IMR-90 (cell line): ENCODE data around the gene PTBP2.

DNA sequence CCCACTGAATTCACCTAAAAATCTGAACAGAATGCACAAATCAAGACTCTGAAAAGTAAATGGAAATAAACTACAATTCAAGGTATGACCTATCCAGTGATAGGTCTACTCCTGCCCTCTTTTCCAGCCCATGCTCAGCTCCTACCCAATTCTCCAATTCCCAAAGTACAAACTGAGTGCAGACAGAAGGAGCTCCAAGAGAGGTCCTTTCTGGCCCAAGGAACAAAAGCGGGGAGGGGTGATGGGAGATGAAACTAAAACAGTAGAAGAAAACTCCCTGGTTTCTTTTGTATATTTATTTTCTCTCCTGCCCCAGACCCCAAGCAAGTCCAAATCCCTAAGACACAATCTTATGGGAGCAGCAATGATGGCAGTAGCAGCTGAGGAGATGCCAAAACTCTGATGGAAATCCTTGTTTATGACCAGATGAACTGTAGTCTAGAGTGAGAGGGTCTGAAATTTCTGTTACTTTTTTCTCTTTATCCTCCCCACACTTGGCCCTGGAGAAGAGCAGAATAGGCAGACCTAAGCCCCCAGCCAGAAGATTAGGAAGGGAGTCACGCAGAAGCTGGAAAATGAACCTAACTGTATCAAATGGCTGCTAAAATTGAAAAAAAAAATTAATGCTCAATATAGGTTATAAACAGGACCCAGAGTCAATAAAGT lies 45.0 kb downstream of the ARHGAP29 start:
- RRBS, result no CpG with 5 or more reads among the region's 2 CpGs
CAGE:
- cytosol, long polyA plus RNA, result no peak
- long polyA plus RNA, result no peak
- nucleus, long polyA plus RNA, result no peak

GRCh38 chr1:94236155-94236741 lies 1.1 kb downstream of the ARHGAP29 start:
- RRBS, result no CpG with 5 or more reads among the region's 11 CpGs
CAGE:
- cytosol, long polyA plus RNA, result no peak
- long polyA plus RNA, result no peak
- nucleus, long polyA plus RNA, result no peak

DNA sequence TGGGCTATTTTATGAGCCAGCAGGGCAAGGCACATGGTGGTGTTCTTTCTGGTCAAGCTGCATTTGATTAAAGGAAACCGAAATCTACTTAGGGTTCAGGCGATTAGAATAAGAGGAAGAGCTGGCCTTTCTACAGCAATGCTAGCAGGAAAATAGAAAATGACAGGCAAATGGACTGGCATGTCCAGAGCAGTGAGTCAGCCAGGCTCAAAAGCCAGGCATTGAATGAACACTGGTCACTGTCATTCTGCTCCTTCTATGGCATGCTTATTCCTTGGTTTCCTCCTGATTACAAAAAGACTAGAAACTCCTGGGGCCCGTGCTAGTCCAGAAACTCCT lies 28.6 kb upstream of the ARHGAP29 start:
- RRBS, result no CpG with 5 or more reads among the region's 3 CpGs
CAGE:
- cytosol, long polyA plus RNA, result no peak
- long polyA plus RNA, result no peak
- nucleus, long polyA plus RNA, result no peak

DNA sequence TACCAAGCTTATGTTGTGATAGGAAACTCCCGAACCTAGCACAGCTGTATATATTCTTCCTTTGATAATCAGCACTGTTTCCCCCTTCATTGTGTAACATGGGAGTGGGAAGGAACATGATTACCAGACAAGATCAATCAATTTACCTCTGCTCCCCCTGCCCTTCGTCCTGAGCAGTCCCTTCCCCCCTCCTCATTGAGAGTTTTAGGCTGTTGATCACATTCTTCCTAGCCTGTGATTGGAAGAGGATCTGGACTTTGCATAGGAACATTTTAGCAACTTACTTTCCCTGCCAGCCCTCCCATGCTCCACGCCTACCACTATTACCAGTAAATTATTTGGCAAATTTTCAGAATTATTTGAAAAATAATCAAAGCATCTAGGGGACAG lies 62.7 kb upstream of the ABCD3 start:
- RRBS, result no CpG with 5 or more reads among the region's 3 CpGs
CAGE:
- cytosol, long polyA plus RNA, result no peak
- long polyA plus RNA, result no peak
- nucleus, long polyA plus RNA, result no peak

GRCh38 chr1:94417335-94417725 lies 859 bp upstream of the ABCD3 start:
- RRBS, result no CpG with 5 or more reads among the region's 10 CpGs
CAGE:
- cytosol, long polyA plus RNA, result no peak
- long polyA plus RNA, result no peak
- nucleus, long polyA plus RNA, result no peak

GRCh38 chr1:94542164-94542843 lies 745 bp upstream of the F3 start:
- RRBS, result 2% methylated on average over 4 of the region's 24 CpGs
CAGE:
- cytosol, long polyA plus RNA, result no peak
- long polyA plus RNA, result no peak
- nucleus, long polyA plus RNA, result no peak

GRCh38 chr1:94552049-94552773 lies 10.7 kb upstream of the F3 start:
- RRBS, result no CpG with 5 or more reads among the region's 11 CpGs
CAGE:
- cytosol, long polyA plus RNA, result no peak
- long polyA plus RNA, result no peak
- nucleus, long polyA plus RNA, result no peak

- RRBS, result no CpG with 5 or more reads among the region's 7 CpGs
CAGE:
- cytosol, long polyA plus RNA, result no peak
- long polyA plus RNA, result no peak
- nucleus, long polyA plus RNA, result no peak
Observed at GRCh38 chr1:94623423-94624015, 82.0 kb upstream of the F3 start.

DNA sequence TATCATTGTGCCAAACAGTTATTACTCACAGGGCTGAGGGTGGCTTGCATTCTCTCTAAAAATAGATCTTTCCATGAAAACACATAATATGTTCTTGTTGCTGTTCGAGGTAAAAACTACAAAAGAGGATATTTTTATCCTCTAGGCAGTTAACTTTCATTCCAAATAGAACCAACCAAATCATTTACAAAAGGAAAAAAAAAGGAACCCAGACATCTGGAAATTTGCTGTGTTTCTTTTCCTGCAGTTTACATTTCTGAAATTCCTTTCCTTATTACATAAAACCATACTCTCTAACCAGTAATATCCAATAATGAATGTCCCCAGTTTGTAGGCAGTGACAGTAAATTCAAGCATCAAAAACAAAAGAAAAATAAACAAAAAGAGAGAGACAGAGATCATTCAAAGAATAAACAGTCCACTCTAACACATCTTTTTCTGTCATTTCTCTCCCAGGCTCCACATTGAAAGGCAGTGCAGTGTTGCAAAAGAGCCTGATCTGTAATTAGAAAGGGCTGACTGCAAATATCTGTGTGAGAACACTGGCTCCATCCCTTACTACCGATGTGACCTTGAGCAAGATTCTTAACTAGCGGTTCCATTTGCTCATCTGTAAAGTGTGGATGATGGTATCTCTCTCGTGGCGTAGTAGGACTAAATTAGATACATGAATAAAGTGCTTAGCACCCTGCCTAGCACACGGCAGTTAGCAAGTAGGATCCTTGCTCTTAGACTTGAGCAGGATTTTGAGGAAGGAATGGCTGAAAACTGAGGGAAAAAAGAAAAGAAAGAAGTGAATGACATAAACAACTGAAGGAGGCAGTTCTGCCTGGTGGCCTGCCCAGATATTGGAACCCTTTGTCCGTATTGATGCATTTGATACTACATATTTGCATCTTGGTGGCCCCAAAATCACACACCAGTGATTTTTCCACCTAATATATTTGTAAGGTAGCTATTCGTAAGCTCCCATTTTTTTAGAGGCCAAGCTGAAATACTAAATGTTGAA lies 26.9 kb upstream of the SLC44A3 start:
- RRBS, result no CpG with 5 or more reads among the region's 8 CpGs
CAGE:
- cytosol, long polyA plus RNA, result no peak
- long polyA plus RNA, result no peak
- nucleus, long polyA plus RNA, result no peak

DNA sequence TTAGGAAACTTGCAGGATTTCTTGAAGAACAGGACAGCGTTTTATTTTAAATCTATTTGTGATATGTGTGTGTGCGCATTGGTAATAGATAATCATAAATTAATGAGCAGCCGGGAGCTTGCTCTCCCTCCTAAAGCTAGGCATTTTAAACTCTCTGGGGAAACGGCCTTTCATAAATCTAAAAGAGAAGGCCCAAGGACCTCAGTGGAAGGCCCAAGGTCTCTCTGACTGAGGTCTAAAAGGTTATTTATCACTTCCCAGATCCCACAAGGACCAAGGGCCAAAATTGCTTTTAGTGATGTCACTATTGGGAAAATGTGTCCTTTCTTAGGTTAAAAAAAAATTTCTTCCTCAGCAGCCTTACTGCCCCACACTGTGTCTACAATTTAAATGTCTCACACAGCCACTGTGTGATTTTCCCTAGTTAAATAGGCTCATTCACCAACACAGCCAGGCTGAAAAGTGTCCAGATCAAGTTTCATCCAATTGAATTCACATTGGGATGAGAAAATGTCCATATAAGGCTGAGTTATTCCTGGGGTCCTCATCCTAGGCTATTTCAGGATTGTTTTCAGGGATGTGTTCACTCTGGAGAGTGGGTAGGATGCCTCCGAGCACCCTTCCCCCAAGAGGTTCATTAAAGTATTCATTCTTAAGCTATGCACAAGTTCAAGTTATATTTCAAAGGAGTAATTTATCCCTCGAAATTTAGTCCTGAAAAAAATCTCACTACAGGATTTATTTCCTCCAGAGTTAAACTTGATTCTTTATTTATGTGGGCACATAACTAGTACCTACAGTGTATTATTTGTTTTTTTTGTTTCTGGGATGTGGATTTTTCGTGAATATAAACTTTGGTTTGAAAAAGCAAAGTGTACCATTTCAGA lies 46.2 kb downstream of the SLC44A3 start:
- RRBS, result no CpG with 5 or more reads among the region's 7 CpGs
CAGE:
- cytosol, long polyA plus RNA, result no peak
- long polyA plus RNA, result no peak
- nucleus, long polyA plus RNA, result no peak

DNA sequence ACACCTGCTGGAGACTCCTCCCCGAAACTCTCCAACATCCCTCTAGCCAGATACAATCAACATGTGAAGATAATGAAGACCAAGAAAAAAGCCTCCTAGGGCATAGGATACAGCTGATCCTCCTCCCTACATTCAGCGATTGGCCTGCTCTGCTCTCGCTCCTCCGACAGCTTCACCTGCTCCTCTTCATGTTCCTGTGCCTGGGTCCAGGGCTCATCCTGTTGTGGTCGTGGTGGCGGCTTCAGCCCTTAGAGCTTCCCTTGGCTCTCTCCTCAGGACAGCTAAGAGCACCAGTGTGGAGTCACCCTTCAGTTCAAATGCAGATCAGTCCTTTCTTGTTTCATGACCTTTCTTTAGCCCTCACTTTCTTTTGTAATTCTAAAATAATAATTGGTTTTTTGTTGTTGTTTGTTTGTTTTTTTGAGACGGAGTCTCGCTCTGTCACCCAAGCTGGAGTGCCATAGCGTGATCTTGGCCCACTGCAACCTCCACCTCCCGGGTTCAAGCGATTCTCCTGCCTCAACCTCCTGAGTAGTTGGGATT lies 18.7 kb downstream of the CNN3 start:
- RRBS, result no CpG with 5 or more reads among the region's 11 CpGs
CAGE:
- cytosol, long polyA plus RNA, result no peak
- long polyA plus RNA, result no peak
- nucleus, long polyA plus RNA, result no peak

GRCh38 chr1:95020929-95022226 lies 51.4 kb downstream of the ALG14 start:
- RRBS, result no CpG with 5 or more reads among the region's 12 CpGs
CAGE:
- cytosol, long polyA plus RNA, result no peak
- long polyA plus RNA, result no peak
- nucleus, long polyA plus RNA, result no peak

DNA sequence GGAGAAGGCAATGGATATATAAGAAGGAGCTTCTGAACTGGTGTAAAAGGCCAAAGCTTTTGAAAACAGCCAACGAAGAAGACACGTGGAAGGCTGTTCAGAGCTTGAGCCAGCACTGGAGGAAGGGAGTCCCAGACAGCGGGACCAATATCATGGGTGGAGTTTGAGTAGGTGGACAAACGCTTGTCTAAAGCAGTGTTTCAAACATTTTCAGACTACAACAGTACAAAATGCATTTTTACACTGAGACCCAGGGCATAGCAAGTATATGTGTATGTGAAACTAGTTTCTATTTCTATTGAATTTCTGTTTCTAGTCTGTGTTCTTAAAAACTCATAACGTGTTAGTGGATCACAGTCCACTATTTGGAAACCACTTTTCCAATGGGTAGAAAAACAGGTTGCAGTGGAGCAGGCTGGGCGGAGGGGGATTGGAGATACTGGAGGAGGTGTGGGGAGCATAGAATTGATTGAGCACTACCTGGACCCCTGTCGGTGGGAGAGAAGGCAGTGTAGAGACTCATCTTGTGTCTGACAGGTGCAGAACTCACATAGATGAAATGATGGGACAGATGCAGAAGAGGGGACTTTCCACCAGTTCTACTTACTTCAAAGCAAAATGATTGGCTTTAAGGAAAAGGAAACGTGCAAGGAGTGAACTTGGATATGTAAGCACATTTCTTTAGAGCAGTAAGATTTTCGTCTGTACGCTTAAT lies 3.5 kb downstream of the TLCD4 start:
- RRBS, result no CpG with 5 or more reads among the region's 10 CpGs
CAGE:
- cytosol, long polyA plus RNA, result no peak
- long polyA plus RNA, result no peak
- nucleus, long polyA plus RNA, result no peak

DNA sequence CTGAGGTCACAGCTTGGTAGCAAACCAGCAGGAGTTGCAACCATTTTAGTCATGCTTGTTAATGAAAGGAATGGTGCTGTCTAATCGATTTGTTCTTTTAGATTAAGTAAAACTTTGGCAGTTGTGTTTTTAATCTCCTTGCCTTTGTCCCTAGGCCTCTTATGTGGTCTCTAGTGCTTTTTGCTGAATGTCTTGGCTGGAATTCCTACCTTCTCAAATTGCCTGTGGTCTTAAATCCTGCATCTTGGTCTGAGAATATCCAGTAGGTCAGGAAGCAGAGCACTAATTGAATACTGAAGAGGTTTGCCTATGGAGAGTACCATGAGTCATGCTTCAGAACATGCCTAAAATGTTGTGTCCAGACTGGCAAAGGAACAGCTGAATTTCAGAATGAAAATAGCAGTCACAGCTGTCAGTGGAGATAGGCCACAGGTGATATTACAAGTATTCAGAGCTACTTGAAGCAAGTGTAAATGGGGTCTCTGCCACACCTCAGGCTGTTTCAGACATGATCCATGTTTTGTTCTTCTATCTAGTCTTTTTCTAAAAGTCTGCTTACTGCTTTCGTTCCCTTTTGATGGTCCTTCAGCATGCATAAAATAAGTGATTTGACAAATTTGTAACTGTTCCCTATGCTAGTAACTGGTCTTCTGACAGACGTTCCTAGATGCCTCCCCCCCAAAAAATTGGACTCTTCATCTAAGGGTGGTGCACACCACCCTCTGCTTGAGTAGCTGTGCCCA lies 36.1 kb upstream of the RWDD3 start:
- RRBS, result no CpG with 5 or more reads among the region's 3 CpGs
CAGE:
- cytosol, long polyA plus RNA, result no peak
- long polyA plus RNA, result no peak
- nucleus, long polyA plus RNA, result no peak

- RRBS, result no CpG with 5 or more reads among the region's 3 CpGs
CAGE:
- cytosol, long polyA plus RNA, result no peak
- long polyA plus RNA, result no peak
- nucleus, long polyA plus RNA, result no peak
Observed at GRCh38 chr1:95230785-95231267, 3.2 kb upstream of the RWDD3 start.

DNA sequence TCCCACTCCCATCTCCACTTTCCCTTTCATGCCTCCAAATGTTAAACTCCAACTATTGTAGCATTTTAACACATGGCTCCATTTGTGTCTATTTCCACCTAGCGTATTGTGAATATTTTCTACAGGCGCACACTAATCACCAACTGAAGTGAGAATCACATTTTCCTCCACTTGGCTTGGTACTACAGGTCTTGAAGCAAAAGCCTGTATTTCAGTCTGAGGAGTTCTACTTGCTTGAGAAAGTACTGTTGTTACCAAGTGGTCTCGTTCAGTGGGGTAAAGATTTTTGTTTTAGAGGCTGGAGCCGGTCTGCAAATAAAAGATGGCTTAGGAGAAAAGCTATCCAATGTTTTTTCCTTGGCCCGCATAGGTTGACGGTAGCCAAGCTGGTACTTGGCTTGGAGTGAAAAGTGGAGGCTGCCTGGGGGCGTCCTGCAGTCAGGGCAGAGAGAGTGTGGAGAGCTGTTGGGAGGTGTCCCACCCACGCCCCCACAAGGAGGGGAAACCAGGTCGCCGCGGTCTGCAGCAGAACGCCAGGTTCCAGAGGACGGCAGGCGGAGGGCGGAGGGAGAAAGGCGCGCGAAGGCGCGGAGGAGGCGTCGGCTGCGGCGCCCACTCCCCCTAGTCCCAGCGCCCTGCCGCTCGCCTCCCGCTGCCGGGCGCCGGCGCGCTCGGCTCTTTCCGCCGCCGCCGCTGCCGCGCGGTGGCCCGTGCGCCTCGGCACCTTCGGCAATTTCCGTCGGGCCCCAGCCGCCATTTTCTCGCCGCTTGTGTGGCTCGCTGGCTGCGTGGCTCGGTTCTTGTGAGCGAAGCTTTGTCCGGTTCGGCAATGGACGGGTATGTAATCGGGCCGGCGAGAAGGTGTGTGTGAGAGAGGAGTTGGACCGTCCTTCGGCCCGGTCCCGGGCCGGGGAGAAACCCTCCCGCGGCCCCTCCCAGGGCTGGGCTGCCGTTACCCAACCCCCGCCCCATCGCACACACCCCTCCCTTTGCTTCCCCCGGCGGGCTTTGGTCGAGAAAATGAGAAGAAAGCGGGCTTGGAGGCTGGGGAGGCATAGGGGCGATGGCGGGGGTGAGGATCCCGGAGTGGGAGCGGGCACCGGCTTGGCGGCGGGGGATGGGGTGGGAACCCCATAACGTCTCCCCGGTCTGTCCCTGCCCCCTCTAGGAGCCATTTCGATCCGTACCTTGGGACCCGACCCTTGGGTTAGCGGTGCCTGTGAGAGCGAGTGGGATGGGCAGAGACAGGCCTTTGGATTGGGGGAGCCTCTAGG lies at the start of gene PTBP2:
TSS of gene PTBP2 (plus strand) at position 749 of the 1,274 bp plus-strand sequence.
- RRBS, result under 1% methylated on average over 19 of the region's 88 CpGs
CAGE:
- cytosol, long polyA plus RNA, result no peak
- long polyA plus RNA, result start-site peak on the plus strand centred at position 740 of the sequence, 132 bp wide, 49 and 37 reads in 2 replicates
- nucleus, long polyA plus RNA, result start-site peak on the plus strand centred at position 717 of the sequence, 141 bp wide, 173 and 292 reads in 2 replicates

DNA sequence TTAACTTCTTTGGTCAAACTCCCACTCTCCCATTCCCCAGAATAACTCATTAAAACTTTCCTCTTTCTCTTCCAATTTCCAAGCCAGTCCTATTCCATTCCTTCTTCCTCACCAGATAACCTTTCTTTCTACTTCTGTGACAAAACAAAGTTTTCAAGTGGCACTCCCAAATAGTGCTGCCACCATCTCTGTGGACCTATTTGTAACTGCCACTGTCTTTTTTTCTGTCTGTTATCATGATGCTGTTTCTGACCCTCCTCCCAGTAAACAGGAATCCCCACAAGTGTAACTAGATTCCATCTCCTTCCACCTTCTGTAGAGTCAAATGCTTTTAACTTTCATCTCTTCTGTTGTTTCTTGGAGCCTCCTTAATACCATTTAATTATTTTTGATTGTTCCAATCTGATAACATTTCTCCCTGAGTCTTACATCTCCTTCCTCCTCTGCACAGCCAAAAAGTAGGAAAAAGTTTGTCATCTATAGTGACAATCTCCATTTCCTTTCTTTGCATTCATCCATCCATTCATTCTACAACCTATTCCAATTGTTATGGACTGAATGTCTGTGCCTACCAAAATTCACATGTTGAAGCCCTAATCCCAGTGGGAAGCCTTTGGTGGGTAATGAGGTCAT lies 120.2 kb downstream of the DPYD start:
CAGE:
- cytosol, long polyA plus RNA, result no peak
- long polyA plus RNA, result no peak
- nucleus, long polyA plus RNA, result no peak

GRCh38 chr1:99005262-99005807 lies 674 bp upstream of the PLPPR5 start:
- RRBS, result no CpG with 5 or more reads among the region's 22 CpGs
CAGE:
- cytosol, long polyA plus RNA, result no peak
- long polyA plus RNA, result no peak
- nucleus, long polyA plus RNA, result no peak

- RRBS, result no CpG with 5 or more reads among the region's 5 CpGs
CAGE:
- cytosol, long polyA plus RNA, result no peak
- long polyA plus RNA, result no peak
- nucleus, long polyA plus RNA, result no peak
Observed at GRCh38 chr1:99521618-99522100, 124.3 kb upstream of the PALMD start.

DNA sequence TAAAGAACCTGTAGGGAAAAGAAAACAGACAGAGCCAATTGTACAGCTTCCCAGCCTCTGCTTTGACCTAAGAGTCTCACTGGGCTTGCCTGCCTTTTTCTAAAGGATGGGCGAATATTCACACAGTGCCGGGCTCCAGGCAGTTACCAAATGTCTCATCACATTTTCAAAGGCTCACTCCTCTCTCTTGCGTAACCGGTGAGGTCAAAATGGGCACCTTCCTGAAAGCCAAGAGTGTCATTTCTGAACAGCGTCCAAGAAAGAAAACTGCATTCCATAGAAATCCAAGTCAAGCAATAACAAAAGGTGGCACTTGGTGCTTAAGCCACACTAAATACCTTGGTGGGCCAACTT lies 728 bp upstream of the PALMD start:
- RRBS, result 80% methylated on average over 3 of the region's 5 CpGs
CAGE:
- cytosol, long polyA plus RNA, result no peak
- long polyA plus RNA, result no peak
- nucleus, long polyA plus RNA, result no peak